Paraaortic lymph node (tissue), 1 donor: ENCODE results near the gene TBR1.

GRCh38 chr2:157837442-157838493, 38.4 kb downstream of the ACVR1 start:
- PRO-cap: no peak

GRCh38 chr2:157932623-157933191, 56.6 kb upstream of the ACVR1 start:
- PRO-cap: no peak

- PRO-cap: no peak
Observed at GRCh38 chr2:158099798-158100293, 1.8 kb upstream of the UPP2 start.

DNA sequence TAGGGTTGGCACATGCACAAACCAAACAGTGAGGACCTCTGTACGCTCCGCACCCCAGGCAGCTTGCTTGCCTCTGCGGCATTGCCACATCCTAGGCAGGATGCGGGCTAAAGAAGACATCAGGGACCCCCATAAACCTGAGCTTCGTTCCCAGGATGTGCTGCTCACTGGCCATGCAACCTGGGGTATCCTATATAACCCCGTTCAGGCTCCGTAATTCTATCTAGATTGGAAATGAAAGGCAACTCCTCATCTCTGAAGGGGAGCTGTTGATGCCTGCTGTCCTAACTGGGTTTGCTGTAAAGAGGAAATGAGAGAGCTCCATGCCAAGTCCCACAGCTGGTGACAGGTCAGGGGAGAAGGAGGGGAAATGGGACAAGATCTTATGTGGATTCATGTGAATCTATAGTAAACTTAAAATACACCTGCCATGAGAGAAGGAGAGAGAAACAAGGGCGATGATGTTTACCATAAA, 128.0 kb upstream of the DAPL1 start:
- PRO-cap: no peak

DNA sequence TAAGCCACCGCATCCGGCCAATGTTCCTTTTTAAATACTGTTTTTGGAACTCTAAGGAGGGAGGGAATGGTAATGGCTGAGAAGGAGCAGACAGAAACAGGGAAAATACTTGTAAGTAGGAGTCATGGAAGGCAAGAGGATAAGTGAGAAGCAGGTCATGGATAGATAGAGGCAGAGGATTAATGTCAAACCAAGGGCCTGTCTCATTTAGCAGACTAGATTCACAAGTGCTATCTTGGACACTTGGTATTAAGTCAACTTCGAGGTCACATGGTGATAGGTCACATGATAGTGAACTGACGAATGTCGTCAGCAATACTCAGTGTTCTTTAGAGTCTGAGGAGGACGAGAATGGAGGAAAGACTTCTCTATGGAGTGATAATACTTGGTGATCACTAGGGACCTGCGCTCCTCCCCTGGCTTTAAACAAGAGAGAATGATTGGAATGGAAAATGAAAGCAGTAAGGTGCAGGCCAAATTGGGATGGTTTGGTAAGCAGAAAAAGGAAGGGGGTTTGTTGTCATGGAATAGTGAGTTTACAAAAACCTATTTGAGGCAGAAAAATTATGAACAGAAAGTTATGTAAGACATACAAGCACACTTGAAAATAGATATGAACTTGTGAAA, 141.7 kb downstream of the WDSUB1 start:
- PRO-cap: unidirectional peak, plus-strand start at position 332 of the sequence

DNA sequence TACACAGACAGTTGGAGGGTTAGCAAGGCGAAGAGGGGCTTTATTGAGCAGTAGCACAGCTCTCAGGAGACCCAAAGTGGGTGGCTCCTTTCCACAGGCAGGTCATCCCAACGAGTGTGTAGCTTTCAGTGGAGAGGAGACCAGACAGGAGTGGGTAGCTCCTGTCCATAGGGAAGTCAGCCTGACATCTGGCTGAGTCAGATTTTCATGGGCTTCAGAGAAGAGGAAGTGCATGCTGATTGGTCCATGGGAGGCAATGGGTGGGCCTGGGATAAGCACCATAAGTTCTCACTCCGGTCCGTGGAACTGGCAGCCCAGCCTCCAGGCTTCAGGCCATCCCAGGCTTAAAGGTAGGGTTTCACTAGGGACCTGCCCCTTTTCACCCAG, 26.2 kb downstream of the MARCHF7 start:
- PRO-cap: no peak

GRCh38 chr2:160492427-160493215, 986 bp downstream of the RBMS1 start:
- PRO-cap: bidirectional peak, plus-strand start at chr2:160492798, minus-strand start at chr2:160492724; bidirectional peak, plus-strand start at chr2:160493095, minus-strand start at chr2:160493017

GRCh38 chr2:161138490-161138923, 21.7 kb upstream of the TANK start:
- PRO-cap: unidirectional peak, minus-strand start at chr2:161138618

GRCh38 chr2:161140975-161141332, 19.3 kb upstream of the TANK start:
- PRO-cap: no peak

- PRO-cap: no peak
Observed at GRCh38 chr2:161159428-161159767, 830 bp upstream of the TANK start.

GRCh38 chr2:161245235-161246000, 62.8 kb upstream of the PSMD14 start:
- PRO-cap: unidirectional peak, minus-strand start at chr2:161245720

DNA sequence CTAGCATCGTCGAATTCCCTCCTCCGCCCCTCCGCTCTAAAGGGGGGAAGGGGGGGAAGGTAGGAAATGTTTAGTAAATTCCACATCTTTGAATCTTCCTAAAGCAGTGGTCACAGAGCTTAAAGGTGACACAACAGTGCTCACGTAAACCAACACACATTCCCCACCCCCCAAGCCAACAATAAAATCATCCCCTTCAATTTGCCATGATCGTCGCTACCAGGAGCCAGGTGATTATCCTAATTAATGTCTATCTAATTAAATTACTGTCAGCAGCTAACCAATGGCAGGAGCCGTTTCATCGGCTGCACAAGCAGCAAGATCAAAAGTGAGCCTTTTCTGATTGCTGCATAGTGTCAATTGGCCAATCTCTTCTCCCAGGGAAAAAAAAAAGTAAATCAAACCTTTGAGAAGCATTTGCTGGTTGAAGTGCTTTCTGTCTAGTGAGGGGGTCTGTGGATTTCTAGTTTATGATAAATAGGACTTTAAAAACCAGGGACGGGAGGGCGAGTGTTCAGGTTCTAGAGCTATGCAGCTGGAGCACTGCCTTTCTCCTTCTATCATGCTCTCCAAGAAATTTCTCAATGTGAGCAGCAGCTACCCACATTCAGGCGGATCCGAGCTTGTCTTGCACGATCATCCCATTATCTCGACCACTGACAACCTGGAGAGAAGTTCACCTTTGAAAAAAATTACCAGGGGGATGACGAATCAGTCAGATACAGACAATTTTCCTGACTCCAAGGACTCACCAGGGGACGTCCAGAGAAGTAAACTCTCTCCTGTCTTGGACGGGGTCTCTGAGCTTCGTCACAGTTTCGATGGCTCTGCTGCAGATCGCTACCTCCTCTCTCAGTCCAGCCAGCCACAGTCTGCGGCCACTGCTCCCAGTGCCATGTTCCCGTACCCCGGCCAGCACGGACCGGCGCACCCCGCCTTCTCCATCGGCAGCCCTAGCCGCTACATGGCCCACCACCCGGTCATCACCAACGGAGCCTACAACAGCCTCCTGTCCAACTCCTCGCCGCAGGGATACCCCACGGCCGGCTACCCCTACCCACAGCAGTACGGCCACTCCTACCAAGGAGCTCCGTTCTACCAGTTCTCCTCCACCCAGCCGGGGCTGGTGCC, at the start of gene TBR1:
Gene TBR1, plus strand, starts transcription at position 416 of the 1,131 bp plus-strand sequence.
- PRO-cap: no peak

- PRO-cap: no peak
Observed at GRCh38 chr2:162011743-162012017, 62.3 kb downstream of the DPP4 start.

GRCh38 chr2:162344489-162344914, 570 bp downstream of the GCA start:
- PRO-cap: no peak

GRCh38 chr2:162379689-162380582, 36.0 kb downstream of the GCA start:
- PRO-cap: no peak

- PRO-cap: no peak
Observed at GRCh38 chr2:162686754-162687301, 151.7 kb downstream of the KCNH7 start.

- PRO-cap: unidirectional peak, plus-strand start at chr2:164782519
Observed at GRCh38 chr2:164782066-164782722, 59.4 kb downstream of the COBLL1 start.

DNA sequence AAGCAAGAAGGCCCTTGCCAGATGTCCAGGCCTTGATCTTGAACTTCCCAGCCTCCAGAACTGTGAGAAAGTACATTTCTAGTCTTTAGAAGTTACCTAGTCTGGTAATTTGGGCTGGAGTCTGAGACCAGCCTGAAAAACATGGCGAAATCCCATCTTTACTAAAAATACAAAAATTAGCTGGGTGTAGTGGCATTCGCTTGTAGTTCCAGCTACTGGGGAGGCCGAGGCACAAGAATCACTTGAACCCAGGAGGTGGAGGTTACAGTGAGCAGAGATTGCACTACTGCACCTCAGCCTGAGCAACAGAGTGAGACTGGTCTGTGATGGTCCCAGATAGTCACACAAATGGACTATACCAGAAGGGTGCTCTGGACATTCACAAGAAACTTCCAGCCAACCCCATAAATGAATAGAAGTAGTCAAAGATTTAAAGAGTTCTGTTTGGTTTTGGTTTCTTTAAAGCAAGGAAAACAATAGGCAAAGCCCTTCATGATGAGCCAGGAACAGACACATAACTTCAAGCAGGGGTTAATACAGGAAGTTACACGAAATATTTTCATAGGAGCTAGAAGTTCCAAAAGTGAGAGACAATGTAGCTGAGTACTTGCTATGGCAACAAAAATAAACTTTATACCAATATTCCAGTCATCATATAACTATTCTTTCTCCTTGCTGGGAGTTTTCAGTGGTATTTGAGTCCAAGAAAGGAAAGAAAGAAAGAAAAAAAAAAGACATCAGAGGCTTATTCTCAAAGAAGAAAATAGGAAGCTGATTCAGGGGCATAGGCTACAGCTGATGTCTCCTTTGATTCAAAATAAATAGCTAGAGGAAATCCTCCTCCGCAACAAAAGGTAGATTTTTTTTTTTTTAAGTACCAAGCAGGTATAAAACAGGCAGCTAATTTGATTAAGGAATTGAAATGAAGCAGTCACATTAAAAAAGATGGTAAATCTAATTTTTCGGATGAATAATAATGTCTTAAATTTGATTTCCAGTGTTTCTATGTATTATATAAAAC, 56.2 kb downstream of the COBLL1 start:
- PRO-cap: no peak

GRCh38 chr2:164794398-164794868, 47.2 kb downstream of the COBLL1 start:
- PRO-cap: no peak

DNA sequence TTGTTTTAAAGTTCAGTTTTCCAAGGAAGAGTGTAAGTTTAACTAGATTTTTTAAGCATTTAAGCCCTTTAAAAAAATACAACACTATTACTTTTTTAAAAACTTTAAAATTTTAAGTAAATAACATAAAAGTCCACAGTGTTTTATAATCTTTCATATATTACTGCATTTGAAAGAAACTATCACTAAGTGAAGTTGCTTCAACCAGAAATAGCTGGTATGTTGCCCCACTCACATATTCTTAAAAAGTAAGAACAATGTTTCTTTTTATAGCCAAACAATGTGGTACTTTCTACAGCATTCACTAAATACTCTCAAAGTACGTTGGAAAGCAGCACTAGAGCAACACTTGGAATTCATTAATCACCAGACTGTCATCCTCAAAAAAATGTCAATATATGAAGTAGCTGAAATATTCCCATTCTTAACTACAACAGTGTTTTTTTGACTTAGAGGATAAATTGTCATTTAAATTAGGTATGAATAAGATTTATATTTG, 32.9 kb downstream of the COBLL1 start:
- PRO-cap: no peak